Metanephros (tissue), 2 donors: ENCODE measurements around a stretch of chr12.

GRCh38 chr12:3278424-3278818, 201.2 kb downstream of the TSPAN9 start:
- RAMPAGE, long total RNA: no peak

- RAMPAGE, long total RNA: no peak
Measured at GRCh38 chr12:3317781-3318166, 173.2 kb upstream of the PRMT8 start.

GRCh38 chr12:3397630-3398385, 93.2 kb upstream of the PRMT8 start:
- RAMPAGE, long total RNA: no peak

DNA sequence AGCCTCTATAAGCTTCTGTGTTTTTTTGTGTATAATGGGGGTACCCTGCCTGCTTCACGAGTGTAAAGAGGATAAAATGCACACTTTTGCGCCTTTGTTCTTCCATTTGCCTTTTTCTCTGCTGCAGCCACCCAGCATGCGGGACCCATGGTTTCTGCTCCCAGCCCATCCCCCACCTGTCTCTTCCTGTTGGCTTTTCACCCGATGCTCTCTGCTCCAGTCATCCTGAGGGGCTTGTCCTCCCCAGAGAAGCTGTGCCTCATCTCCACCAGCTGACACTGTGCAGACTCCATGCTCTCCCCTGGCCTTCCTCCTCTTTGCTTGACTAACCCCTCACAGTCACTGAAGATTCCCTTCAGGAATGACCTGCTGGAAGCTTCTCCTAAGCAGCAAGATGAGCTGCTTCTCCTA, 16.7 kb upstream of the PRMT8 start:
- RAMPAGE, long total RNA: no peak

- RAMPAGE, long total RNA: no peak
Measured at GRCh38 chr12:3865933-3866732, 7.1 kb downstream of the PARP11 start.

- RAMPAGE, long total RNA: no peak
Measured at GRCh38 chr12:3885470-3885799, 12.2 kb upstream of the PARP11 start.

DNA sequence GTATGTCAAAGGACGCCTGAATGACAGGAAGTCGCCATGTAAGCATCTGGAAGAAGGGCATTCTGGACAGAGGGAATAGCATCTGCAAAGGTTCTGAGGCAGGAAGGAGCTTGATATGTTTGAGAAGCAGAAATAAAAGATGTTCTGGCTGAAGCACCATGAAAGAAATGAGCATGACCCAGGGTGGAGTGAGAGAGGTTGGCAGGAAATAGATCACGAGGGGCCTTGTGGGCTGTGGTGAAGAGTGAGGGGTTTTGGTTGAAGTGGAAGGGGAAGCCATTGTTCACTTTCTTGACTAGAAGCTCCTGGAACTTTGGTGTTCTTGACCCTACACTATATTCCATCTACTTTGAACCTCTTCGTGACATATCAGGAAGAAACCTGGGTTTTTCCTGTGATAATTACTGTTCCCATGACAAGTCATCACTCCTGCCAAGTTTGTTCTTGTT, 99.4 kb upstream of the PARP11 start:
- RAMPAGE, long total RNA: no peak

DNA sequence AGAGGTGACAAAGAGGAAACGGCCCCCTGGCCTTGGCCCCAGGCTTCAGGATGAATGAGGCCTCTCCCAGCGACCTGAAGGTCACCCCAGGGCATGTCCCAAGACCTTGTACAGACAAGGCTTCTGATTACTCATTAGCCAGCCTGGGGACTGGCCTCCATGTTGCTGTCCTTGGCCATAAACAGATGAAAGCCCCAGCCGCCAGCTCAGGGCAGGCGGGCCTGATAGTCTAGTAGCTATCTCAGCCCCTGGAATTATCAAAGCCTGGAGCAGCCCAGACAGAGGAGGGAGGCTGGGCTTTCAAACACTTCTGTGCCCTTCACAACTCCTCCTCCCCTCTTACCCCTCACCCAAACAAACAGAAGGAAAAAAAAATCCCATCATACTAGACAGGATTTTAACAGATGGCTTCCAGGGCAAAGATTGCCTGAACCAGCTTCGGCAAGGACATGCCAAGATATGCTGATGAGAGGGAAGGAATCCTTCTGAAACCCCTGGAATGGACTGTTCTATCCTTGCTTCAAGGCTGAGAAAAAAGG, 142.3 kb upstream of the PARP11 start:
- RAMPAGE, long total RNA: no peak

GRCh38 chr12:4203883-4204318, 69.7 kb upstream of the CCND2 start:
- RAMPAGE, long total RNA: no peak

DNA sequence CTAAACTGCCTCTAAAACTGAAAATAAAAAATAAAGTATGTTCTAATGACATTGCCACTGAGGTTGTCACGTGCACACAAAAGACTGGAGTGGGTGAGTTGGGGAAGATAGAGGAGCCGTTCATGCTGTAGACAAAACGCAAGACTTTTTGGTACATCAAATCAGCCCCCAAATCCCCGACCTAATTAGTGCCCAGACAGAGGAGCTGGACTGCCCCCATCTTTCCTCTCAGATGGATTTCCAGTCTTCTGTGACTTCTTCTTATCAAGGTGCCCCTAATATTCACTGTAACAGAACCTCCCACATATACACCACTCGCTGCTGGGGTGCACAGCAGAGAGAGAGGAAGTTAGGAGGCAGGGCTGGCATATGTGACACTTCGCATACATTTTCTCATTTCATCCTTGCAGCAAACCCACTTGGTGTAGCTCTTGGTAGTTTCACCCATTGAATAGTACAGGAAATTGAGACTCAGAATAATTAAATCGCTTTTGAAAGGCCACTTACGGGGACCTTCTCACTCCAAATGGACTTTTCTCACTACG, 56.6 kb upstream of the CCND2 start:
- RAMPAGE, long total RNA: no peak

DNA sequence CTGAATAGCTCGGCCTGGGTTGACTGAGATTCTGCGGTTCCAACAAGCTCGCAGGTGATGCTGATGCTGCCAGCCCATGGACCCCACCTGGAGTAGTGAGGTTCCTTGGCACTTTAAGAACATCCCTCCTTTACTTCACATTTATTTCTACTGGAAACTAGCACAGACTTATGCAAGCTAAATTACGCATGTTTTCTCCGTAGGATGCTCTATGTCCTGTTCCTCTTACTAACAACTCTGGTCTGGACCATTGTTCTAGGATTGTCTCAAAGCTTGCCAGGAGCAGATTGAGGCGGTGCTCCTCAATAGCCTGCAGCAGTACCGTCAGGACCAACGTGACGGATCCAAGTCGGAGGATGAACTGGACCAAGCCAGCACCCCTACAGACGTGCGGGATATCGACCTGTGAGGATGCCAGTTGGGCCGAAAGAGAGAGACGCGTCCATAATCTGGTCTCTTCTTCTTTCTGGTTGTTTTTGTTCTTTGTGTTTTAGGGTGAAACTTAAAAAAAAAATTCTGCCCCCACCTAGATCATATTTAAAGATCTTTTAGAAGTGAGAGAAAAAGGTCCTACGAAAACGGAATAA, 21.3 kb upstream of the TIGAR start:
- RAMPAGE, long total RNA: no peak

DNA sequence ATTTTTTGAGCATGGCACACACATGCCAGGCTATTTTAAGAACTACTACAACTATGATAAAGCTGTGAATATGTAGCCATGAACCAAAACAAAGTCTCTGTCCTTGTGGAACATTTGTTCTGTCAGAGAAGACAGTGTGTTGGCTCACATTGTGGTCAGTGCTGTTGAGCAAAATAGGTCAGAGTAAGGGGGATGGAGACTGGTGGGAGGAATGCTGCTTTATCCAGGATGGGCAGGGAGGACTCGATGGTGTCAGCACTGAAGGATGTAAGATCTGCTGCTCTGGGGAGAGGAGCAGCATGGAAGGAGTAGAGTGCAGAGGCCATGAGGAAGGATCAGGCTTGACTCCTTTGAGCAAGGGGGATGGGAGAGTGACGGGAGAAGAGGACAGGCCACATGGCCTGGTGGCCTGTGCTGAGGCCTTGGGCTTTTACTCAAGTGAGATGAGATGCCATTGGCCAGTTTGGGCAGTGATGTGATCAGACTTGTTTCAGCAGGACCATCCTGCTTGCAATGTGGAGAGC, 23.9 kb downstream of the FGF23 start:
- RAMPAGE, long total RNA: no peak

DNA sequence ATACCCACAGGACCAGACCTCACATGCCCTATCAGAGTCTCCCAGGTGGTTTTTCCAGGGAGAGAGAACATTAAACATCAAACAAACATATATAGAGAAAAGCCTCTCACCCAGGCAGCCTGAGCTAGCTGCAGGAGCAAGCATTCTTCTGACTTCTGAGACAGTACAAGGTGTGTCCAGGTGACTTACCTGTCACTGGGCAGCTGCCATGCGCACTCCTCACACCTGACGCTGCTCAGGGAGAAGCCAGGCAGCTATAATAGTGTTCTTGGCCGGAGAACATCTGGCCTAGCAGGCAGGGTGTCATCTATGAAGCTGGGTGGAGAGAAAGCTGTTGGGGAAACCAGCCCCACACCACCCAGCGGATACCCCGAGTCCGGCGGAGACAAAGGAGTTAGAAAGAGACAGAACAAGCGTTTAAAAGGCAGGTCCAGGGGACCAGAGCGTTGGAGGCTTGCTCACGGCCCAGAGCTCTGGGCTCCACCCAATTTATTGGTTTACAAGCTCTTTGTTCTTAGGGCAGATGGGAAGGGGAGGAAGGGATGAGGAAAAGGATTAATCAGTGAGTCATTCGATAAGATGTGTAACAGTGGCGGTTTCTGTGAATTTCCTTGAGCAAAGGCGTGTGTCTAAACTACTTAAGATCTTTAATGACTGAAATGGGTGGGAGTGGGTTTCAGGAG, 383 bp upstream of the GALNT8 start:
- RAMPAGE, long total RNA: no peak

GRCh38 chr12:4829230-4830182, 20.4 kb downstream of the KCNA6 start:
- RAMPAGE, long total RNA: no peak

DNA sequence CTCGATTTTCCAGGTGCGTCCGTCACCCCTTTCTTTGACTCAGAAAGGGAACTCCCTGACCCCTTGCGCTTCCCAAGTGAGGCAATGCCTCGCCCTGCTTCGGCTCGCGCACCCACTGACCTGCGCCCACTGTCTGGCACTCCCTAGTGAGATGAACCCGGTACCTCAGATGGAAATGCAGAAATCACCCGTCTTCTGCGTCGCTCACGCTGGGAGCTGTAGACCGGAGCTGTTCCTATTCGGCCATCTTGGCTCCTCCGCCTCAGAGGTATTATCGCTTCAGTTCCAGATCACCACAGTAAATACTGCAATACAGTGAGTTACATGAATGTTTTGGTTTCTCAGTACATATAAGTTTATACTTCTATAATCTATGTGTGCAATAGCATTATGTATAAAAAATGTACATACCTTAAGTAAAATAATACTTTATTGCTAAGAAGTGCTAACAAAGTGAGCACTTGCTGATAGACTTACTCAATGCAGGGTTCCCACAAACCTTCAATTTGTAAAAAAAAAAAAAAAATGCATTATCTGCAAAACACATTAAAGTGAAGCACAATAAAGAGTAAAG, 78.6 kb downstream of the KCNA5 start:
- RAMPAGE, long total RNA: no peak

GRCh38 chr12:5942661-5942892, 2.5 kb downstream of the ANO2 start:
- RAMPAGE, long total RNA: no peak

GRCh38 chr12:5969068-5969420, 24.0 kb upstream of the ANO2 start:
- RAMPAGE, long total RNA: no peak

DNA sequence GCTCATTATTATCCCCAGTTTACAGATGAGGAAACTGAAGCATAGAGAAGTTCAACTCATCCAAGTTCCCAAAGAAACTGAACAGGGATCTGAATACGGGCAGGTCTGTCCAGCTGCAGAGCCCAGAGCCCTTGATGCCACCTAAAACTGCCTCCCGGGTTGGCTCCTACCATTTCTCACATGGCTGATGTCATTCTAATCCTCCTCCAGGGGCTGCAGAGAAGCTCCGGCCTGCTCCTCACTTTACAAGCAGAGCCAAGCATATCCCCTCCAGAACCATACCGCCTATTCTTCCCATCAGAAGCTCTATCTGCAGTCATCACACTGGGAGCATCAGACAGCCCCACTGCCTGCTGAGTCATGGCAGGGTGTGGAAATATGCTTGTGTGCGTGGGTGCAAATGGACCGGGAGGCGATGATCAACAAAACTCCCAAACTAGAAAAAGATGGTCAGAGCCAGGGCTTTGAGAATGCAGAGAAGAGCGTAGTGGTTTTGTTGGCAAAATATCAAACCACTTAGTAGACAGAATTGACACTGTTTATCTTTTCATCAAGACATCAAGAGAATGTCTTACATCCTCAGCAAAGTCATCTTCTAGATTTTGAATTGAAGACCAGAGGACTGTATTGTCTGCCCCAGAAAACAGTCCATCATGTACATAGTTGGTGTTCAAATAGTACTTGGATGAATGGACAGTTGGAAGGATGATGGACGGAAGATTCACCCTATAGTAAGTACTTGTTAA, 55.1 kb downstream of the VWF start:
- RAMPAGE, long total RNA: no peak

- RAMPAGE, long total RNA: no peak
Measured at GRCh38 chr12:6142668-6143126, 18.2 kb upstream of the VWF start.

DNA sequence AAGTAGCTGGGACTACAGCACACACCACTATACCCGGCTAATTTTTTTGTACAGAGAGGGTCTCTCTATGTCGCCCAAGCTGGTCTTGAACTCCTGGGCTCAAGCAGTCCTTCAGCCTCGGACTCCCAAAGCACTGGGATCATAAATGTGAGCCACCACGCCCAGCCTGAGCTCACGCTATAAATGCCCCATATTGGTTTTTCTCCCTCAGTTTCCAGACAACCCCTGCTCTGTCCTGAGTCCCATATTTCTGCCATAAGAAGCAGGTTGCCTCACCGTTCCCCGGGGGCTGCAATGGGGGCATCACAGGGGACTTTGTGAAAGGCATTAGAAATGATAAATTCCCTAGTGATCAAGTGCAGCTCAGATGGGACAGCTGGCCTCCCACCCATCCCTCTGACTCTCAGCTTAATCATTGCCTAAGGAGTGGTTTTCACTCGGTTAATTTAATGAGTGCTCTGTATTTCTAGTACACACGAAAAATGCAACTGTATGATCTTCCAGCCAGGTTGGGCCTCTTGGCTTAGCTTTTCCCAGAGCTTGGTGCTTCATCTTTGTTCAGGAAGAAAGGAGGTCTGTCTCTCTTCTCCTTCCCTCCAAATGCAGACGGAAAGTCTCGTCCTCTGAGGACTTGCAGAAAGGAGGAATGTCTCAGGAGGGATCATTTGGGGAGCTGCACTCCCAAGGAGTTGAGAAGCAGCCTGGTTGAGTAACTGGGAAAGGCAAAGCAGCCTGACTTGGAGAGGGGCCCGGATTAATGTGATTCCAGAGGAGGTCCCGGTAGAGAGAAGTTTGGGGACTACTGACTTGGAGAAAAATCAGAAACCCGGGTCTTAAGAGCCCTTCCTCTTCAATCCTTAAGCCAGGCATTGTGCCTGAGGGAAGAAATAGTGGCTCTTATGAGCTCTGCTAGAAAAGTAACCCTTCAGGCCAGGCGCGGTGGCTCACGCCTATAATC, 7.1 kb downstream of the CD9 start:
- RAMPAGE, long total RNA: no peak